Heart left ventricle (tissue), 7 donors: ENCODE data around the genes BET1L and CDHR5.

GRCh38 chr11:201959-203164 is 4.8 kb downstream of the BET1L start:
- PRO-cap, 6 experiments = peak in 1 of 6 experiments; most common minus-strand start chr11:202614 (in 1)
- RAMPAGE, long total RNA, 2 experiments = no peak in any of the 2 experiments
- RRBS = 95% methylated on average over 3 of the region's 28 CpGs

DNA sequence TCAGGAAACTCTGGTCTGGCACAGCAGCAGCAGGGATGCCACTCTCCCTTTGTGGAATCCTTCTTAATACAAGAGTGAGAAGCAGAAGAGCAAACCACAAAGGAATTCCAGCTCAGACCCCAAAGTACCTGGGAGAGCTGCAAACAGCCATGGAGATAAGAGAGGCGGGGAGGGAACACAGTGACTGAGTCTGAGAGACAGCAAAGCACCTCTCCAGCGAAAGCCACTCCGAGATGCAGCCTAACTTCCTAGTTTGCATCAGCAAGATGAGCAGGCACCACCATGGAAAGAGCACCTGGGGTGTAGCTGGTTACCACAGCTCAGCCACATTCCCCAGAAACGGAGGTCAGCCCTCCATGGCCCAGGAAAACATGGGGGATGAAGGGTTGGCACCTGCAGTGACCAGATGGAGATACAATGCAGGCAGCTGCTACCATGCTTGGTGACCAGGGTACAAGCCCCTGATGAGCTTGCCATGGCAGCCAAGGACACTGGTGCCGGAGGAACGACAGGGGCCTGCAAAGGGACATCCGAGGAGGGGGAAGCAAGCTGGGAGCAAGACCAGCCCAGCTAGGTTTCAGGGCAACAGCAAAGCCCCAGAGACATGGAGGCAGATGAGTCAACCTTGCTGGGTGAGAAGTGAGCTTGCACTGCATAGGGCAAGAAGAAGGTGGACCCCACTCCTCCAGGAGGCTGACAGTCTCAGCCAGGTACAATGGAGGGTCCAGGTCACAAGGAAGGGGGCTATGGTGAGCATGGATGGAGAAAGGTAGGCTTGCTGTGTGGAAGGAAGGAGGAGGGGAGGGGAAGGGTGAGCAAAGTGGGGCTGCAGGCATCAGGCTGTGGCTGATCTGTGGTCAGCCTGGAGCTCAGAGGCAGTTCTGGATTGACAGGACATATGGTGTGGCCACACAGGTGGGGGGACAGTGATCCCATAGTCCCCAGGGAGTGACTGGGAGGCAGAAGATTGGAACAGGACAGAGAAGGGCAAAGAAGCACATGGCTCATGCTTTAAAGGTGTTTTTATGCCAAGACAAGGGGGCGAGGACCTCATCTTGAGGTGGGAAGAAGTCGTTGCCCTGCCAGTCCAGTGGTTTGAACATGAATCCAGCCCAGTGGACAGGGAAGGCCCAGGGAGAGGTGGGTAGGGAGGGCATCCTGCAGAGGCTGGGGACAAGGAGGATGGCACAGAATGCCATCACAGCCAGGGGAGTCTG is 3.6 kb downstream of the BET1L start:
- PRO-cap, 6 experiments = no peak in any of the 6 experiments
- RAMPAGE, long total RNA, 2 experiments = no peak in any of the 2 experiments
- RRBS = no CpG with 5 or more reads among the region's 9 CpGs

GRCh38 chr11:204382-205199 is 2.6 kb downstream of the BET1L start:
- PRO-cap, 6 experiments = no peak in any of the 6 experiments
- RAMPAGE, long total RNA, 2 experiments = no peak in any of the 2 experiments
- RRBS = no CpG with 5 or more reads among the region's 15 CpGs

DNA sequence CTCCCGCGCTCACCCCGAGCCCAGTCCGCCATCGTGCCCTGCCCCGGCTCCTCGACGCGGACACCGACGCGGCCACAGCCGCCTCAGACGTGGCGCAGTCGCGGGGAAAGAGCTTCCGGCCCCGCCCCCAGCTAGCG is at the start of gene BET1L:
Gene BET1L, minus strand, starts transcription at position 110 of the 137 bp plus-strand sequence.
- PRO-cap, 6 experiments = peak in 6 of 6 experiments; most common minus-strand start position 91 of the sequence (in 3)
- RAMPAGE, long total RNA, 2 experiments = start-site peak on the minus strand in 1 of 2 experiments, centred at position 90 of the sequence, 43 reads per replicate
- RRBS = 1% methylated on average over 19 of the region's 20 CpGs

DNA sequence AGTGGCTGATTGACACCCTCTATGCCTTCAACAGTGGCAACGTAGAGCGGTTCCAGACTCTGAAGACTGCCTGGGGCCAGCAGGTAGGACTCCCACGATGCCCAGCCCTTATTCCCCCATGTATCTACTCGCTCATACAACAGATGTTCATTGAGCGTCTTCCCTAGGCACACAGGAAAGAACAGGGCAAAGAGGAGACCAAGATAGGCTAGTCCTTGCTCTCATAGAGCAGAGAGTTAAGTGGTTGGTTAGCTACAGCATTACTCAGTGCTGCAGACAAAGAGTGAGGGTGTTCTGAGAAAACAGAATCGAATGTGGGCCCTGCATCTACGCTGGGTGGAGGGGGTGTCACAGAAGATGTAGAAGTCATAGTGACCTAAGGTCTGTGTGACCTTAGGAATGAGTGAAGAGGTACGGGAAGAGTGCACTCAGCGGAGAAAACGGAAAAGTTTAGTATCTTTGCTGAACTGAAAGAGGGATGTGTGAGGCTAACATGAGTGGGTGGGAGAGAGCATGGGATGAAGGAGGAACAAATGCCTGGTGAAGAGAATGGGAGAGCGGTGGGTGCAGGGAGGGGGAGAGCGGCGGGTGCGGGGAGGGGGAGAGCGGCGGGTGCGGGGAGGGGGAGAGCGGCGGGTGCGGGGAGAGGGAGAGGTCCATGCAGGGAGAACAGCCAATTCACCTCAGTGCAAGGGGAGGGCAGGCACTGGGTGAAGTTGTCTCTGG is 12.4 kb downstream of the PSMD13 start:
- PRO-cap, 6 experiments = no peak in any of the 6 experiments
- RAMPAGE, long total RNA, 2 experiments = no peak in any of the 2 experiments
- RRBS = no CpG with 5 or more reads among the region's 20 CpGs

- PRO-cap, 6 experiments = no peak in any of the 6 experiments
- RAMPAGE, long total RNA, 2 experiments = no peak in any of the 2 experiments
- RRBS = no CpG with 5 or more reads among the region's 11 CpGs
Measured at GRCh38 chr11:287186-287568, 1.7 kb upstream of the PGGHG start.

- PRO-cap, 6 experiments = no peak in any of the 6 experiments
- RAMPAGE, long total RNA, 2 experiments = no peak in any of the 2 experiments
- RRBS = no CpG with 5 or more reads among the region's 26 CpGs
Measured at GRCh38 chr11:304310-304712, 3.3 kb upstream of the IFITM2 start.

DNA sequence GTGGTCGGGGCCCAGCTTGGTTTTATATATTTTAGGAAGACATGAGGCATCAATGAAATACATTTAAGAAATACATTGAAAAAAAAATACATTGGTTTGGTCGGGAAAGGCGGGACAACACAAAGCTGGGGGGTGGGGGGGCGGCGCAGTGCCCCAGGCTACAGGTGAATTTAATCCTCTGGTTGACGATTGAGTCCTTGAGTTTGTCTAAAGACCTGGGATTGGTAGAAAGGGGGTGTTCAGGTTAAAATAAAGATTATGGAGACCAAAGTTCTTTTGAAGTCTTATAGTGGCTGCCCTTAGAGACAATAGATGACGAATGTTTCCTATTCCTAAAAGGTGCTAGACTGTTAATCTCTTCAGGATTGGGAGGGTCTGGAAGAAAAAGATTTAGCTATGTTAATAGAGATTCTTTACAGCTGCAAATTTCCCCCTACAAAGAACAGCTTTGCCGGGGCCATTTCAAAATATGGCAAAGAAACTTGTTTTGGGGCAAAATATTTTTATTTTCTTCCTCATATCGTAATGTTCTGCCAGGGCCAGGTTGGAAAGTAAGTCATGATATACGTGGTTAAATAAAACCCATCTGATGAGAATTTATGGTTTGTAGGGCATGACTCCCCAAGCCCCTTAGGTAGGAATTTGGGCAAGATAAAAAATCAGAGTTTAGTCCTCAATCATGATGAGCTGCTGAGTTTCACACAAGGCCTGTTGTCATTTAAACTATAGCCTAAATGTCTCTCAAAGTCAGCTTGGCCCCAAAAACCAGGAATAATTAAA is 3.3 kb downstream of the IFITM1 start:
- PRO-cap, 6 experiments = peak in 2 of 6 experiments; most common plus-strand start position 409 of the sequence (in 2); most common minus-strand start position 172 of the sequence (in 1)
- RAMPAGE, long total RNA, 2 experiments = no peak in any of the 2 experiments
- RRBS = no CpG with 5 or more reads among the region's 10 CpGs

- PRO-cap, 6 experiments = no peak in any of the 6 experiments
- RAMPAGE, long total RNA, 2 experiments = no peak in any of the 2 experiments
- RRBS = no CpG with 5 or more reads among the region's 11 CpGs
Measured at GRCh38 chr11:329191-329958, 8.7 kb upstream of the IFITM3 start.

DNA sequence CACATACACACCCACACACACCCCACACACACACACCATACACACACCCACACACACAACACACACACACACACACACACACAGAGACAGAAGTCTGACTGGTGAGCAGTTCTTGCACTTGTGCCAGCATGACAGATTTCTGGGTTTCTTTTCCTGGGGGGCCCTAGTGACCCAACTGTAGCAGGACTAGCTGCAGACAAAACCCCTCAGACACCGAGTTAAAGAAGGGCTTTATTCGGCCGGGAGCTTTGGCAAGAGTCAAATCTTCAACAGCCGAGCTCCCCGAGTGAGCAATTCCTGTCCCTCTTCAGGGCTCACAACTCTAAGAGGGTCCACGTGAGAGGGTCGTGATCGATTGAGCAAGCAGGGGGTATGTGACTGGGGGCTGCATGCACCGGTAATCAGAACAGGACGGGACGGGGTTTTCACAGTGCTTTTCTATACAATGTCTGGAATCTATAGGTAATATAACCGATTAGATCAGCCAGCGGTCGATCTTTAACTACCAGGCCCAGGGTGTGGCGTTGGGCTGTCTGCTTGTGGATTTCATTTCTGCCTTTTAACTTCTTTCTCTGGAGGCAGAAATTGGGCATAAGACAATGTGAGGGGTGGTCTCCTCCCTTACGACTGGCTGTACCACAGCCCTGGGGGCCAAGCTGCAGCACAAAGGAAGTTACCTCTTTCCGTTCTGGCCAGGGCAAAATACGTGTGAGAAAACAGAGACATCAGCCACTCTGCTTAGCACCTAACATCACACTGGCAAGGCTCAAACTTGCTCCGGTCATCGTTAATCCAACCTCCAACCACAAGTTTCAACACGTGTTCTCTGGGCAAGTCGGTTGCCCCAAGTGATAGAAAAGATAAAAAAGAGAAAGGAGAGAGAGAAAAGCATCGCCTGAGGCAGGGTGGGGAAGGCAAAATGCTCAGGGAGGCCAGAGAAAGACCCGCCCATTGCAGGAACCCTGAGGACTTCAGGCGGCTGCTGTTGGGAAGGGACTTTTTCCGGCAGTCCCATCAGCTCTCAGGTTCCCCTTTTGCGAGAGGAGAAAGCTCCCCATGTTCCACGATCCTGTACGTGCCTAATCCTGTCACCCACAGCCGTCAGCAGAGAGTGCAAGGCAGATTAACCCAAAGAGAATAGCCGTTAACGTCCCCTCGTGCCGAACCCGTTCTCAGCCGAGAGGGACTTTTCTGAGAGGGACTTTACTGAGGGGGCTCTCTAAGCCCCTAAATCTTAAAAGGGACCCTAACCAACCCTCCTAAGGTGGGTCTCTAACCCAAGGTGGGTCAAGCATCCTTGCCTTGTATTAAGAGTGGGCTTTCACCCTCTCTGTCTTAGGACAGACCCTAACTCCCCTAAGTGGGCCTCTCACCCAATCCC is 18.7 kb upstream of the B4GALNT4 start:
- PRO-cap, 6 experiments = no peak in any of the 6 experiments
- RAMPAGE, long total RNA, 2 experiments = no peak in any of the 2 experiments
- RRBS = no CpG with 5 or more reads among the region's 36 CpGs

DNA sequence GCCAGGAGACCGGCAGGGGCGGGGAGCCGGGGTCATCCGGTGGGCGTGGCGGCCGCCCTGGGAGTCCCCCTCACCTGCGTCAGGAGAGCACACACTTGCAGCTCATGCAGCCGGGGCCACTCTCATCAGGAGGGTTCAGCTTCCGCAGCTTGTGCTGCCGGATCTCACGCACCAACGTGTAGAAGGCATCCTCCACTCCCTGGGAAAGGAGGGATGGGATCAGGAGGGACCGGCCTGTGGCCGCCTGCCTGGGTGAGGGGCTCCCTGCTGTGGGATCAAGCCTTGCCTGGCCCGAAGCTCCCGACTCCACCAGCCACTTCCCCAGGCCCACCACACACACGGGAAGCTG is 2.8 kb downstream of the HRAS start:
- PRO-cap, 6 experiments = no peak in any of the 6 experiments
- RAMPAGE, long total RNA, 2 experiments = no peak in any of the 2 experiments
- RRBS = 53% methylated on average over 11 of the region's 18 CpGs

- PRO-cap, 6 experiments = no peak in any of the 6 experiments
- RAMPAGE, long total RNA, 2 experiments = no peak in any of the 2 experiments
- RRBS = 3% methylated on average over 13 of the region's 26 CpGs
Measured at GRCh38 chr11:560043-560572, 430 bp downstream of the LMNTD2 start.

DNA sequence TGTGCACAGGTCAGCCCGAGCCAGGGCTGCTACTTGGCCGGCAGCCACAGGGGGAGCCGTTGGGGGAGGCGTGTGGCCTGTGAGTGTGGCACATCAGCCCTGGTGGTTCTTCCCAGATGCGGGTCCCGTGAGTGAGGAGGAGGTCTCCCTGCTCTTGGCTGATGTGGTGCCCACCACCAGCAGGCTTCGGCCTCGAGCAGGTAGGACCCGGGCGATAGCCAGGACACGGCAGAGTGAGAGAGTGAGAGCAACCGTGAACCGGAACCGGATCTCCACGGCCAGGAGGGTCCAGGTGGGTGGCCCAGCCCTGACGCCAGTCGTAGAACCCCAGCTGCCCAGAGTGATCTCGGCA is 18.5 kb downstream of the IRF7 start:
- PRO-cap, 6 experiments = no peak in any of the 6 experiments
- RAMPAGE, long total RNA, 2 experiments = start-site peak on the plus strand in 1 of 2 experiments, centred at position 186 of the sequence, 18 reads per replicate
- RRBS = 93% methylated on average over 5 of the region's 18 CpGs

DNA sequence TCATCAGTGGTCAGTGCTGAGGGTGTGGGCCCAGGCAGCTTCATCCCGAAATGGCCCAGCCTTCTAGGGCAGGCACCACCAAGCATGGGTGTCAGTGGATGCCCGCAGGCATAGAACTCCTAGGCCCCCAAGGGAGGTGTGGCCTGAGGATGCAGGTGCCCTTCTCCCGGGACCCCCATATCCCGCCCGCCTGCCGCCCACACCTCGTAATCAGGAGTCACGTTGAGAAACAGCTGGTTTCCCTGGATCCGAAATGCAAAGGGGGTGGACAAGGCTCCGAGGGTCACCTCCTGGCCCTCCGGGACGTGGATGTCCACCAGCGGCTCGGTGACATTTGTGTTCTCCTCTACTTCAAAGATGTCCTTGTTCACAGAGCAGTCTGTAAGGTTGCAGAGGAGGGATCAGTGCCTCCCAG is 394 bp downstream of the CDHR5 start:
- PRO-cap, 6 experiments = no peak in any of the 6 experiments
- RAMPAGE, long total RNA, 2 experiments = no peak in any of the 2 experiments
- RRBS = no CpG with 5 or more reads among the region's 14 CpGs

- PRO-cap, 6 experiments = no peak in any of the 6 experiments
- RAMPAGE, long total RNA, 2 experiments = no peak in any of the 2 experiments
- RRBS = no CpG with 5 or more reads among the region's 46 CpGs
Measured at GRCh38 chr11:624769-625950, at the start of gene CDHR5. Gene CDHR5, minus strand, starts transcription at chr11:624955.

DNA sequence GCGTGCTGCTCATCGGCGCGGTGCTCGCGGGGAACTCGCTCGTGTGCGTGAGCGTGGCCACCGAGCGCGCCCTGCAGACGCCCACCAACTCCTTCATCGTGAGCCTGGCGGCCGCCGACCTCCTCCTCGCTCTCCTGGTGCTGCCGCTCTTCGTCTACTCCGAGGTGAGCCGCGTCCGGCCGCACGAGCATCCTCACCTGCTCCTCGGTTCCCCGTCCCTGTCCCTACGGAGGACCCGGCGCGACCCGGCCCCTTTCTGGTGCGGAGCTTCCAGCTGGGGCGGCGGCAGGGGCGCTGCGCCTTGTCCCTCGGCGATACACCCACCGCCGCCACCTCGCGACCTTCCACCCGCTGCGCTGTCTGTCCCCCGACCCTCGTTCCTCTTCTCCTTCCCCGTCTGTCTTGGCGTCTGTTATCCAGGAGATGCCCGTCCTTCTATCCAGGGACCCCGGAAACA is 385 bp downstream of the DRD4 start:
- PRO-cap, 6 experiments = no peak in any of the 6 experiments
- RAMPAGE, long total RNA, 2 experiments = no peak in any of the 2 experiments
- RRBS = 11% methylated on average over 7 of the region's 53 CpGs

GRCh38 chr11:665592-666067 is 28.6 kb downstream of the DRD4 start:
- PRO-cap, 6 experiments = no peak in any of the 6 experiments
- RAMPAGE, long total RNA, 2 experiments = no peak in any of the 2 experiments
- RRBS = no CpG with 5 or more reads among the region's 9 CpGs

- PRO-cap, 6 experiments = no peak in any of the 6 experiments
- RAMPAGE, long total RNA, 2 experiments = no peak in any of the 2 experiments
- RRBS = 2% methylated on average over 6 of the region's 42 CpGs
Measured at GRCh38 chr11:777877-778711, 807 bp upstream of the GATD1 start.

DNA sequence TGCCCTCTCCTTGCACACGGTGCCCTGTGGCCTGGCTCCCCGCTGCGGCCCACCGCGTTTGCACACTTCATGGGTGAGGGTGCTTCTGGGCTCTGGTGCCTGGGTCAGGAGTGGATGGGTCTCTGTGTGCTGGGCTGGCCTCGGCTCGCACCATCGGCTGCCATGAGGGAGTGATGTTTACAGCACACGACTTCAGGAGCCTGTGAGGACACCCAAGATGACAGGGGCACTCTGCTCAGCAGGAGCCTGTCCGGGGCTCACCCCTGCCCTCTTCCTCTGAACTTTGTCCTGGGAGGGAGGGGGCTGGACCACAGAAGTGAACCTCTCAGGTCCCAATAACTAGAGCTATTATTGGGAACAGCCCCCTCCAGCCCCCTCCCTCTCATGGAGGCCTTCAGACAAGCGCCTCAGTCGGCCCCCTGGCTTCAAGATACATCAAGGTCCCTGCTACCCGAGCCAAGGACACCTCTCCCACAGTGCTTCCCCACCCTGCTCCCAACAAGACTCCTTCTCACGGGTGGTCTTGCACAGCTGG is 1.8 kb downstream of the PNPLA2 start:
- PRO-cap, 6 experiments = no peak in any of the 6 experiments
- RAMPAGE, long total RNA, 2 experiments = no peak in any of the 2 experiments
- RRBS = no CpG with 5 or more reads among the region's 14 CpGs

DNA sequence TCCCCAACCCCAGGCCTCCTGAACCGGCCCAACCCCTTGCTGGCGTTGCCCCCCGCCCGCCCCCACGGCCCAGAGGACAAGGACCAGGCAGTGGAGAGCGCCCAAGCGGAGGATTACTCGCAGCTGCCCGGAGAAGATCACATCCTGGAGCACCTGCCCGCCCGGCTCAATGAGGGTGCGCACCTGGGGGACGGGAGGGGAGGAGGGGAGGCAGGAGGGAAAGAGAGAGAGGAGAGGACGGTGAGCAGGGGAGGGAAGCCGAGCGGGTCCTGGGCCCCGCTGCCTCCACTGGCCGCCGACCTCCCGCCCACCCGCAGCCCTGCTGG is 4.1 kb upstream of the CRACR2B start:
- PRO-cap, 6 experiments = no peak in any of the 6 experiments
- RAMPAGE, long total RNA, 2 experiments = no peak in any of the 2 experiments
- RRBS = no CpG with 5 or more reads among the region's 21 CpGs